SK-N-SH (cell line): Measurements from ENCODE around the gene OGFOD2.

GRCh38 chr12:122749923-122750425 lies 2.6 kb upstream of the DENR start:
- RRBS, result no CpG with 5 or more reads among the region's 10 CpGs
CAGE:
- cytosol, long polyA plus RNA, result no peak
- long polyA plus RNA, result no peak
- nucleus, long polyA plus RNA, result no peak

- RRBS, result no CpG with 5 or more reads among the region's 9 CpGs
CAGE:
- cytosol, long polyA plus RNA, result no peak
- long polyA plus RNA, result no peak
- nucleus, long polyA plus RNA, result no peak
Measured at GRCh38 chr12:122891428-122892238, 4.3 kb downstream of the VPS37B start.

GRCh38 chr12:122975006-122975434 lies at the start of gene OGFOD2:
OGFOD2 (plus strand) TSS chr12:122975244.
- RRBS, result no CpG with 5 or more reads among the region's 42 CpGs
CAGE:
- cytosol, long polyA plus RNA, result no peak
- long polyA plus RNA, result no peak
- nucleus, long polyA plus RNA, result no peak

- RRBS, result no CpG with 5 or more reads among the region's 18 CpGs
CAGE:
- cytosol, long polyA plus RNA, result no peak
- long polyA plus RNA, result no peak
- nucleus, long polyA plus RNA, result no peak
Measured at GRCh38 chr12:123041967-123043387, 62.0 kb downstream of the ARL6IP4 start.

DNA sequence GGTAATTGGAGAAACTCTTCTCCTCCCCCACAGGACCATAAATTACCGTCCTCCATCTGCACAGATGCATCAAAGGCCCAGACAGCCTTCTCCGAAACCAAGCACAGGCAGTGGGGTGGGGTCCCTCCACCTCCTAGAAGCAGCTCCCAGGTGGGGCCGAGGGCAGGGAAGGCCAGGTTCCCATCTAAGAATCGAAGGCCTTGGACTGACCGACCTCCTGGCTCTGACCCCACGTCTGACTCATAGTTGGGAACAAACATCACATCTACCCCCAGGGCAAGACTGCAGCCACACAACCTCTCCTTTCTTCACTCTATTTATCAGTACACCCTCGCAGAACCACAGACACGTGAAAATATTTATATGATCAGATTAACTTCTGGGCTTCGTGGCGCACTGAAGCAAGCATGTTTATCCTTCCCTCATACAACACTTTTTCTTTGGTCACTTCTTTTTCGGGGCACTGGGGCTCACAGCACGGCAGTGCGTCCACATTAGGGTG lies 56.2 kb downstream of the PITPNM2 start:
- RRBS, result no CpG with 5 or more reads among the region's 13 CpGs
CAGE:
- cytosol, long polyA plus RNA, result no peak
- long polyA plus RNA, result no peak
- nucleus, long polyA plus RNA, result no peak

GRCh38 chr12:123119874-123120406 lies 30.9 kb downstream of the PITPNM2 start:
- RRBS, result no CpG with 5 or more reads among the region's 10 CpGs
CAGE:
- cytosol, long polyA plus RNA, result no peak
- long polyA plus RNA, result no peak
- nucleus, long polyA plus RNA, result no peak

- RRBS, result no CpG with 5 or more reads among the region's 11 CpGs
CAGE:
- cytosol, long polyA plus RNA, result no peak
- long polyA plus RNA, result no peak
- nucleus, long polyA plus RNA, result no peak
Measured at GRCh38 chr12:123164914-123165947, 14.3 kb upstream of the PITPNM2 start.

DNA sequence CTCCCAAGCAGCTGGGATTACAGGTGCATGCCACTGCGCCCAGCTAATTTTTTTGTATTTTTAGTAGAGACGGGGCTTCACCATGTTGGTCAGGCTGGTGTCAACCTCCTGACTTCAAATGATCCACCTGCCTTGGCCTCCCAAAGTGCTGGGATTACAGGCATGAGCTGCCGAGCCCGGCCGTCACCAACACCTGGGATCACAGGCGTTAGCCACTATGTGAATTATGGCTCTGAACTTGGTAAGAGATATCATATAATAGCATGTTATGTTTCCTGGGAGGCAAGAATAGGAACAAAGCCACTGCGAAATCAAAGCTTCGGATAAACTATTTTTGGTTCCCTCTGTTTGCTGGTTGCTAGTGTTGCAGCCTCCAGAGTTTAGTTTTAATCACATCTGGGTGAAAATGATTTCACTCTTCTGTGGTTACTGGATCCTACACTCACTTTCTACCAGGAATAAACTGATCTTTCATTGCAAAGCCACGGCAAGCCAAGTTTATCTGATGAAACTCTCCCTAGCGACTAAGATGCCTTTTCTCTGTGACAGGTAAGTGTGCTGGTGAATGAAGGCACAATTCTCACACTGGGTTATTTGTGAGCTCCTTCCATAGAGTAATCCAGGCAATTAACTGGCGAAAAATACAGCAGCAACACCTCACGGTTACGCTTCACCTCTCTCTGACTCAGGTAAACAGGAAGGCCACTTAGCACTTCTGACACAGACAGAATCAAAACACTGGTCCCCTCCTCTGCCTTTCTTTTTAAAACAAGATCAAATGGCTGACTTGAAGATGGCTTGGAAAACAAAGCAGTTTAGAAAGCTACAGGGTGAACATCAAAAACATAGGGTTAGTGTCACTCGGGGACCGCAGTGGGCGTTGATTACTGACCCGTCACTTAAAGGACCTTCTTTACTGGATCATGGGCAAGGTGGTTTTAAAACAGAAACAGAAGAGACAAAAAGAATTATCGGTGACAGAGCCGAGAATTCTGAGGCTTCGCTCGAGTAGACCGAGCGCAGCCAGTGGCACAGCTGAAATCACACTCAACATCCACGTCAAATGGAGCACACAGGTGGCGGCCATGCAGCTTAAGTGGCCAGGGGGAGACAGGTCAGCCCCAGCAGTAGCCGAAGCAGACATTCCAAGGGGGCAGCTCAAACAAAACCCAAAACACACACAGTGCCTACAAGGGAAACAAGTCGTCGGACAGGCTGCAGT lies 16.9 kb downstream of the SNRNP35 start:
- RRBS, result no CpG with 5 or more reads among the region's 28 CpGs
CAGE:
- cytosol, long polyA plus RNA, result no peak
- long polyA plus RNA, result no peak
- nucleus, long polyA plus RNA, result no peak

DNA sequence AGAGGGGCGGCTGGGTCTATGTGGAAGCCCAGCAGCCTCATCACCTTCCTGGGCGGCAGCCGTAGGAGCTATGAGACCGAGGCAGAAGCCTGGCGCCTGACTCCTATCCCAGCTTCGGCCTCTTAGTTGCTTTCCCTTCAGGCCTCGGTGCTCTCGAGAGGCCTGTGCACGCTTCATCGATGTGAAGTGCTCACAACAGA lies 20.2 kb downstream of the RILPL1 start:
- RRBS, result no CpG with 5 or more reads among the region's 10 CpGs
CAGE:
- cytosol, long polyA plus RNA, result no peak
- long polyA plus RNA, result no peak
- nucleus, long polyA plus RNA, result no peak

DNA sequence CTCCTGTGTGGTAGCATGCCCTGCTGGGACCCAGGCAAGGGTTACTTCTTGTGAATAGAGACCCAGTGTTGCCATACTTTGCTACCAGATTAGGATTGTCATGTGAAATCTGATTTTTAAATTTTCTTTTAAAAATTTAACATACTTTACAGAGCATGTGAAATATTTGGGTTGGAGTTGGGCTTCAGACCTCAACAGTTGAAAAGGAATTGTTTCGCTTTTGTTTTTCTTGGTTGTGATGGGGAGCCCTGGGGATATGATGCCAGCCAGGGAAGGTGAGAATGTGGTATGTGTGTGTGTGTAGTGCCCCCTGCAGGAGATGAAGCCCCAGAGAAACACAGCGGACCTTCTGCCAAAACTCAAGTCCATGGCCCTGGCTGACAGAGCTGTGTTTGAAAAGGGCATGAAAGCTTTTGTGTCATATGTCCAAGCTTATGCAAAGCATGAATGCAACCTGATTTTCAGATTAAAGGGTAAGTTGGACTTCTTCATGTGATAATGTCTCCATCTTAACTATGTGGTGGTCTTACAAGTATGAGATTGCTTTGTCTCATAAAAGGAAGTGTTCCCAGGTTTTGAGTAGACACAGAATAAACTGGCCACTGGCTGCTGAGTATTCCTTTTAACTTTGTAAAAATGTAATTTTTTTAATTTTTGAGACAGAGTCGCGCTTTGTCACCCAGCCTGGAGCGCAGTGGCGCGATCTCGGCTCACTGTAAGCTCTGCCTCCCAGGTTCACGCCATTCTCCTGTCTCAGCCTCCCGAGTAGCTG lies 14.9 kb downstream of the EIF2B1 start:
- RRBS, result no CpG with 5 or more reads among the region's 10 CpGs
CAGE:
- cytosol, long polyA plus RNA, result no peak
- long polyA plus RNA, result no peak
- nucleus, long polyA plus RNA, result no peak

DNA sequence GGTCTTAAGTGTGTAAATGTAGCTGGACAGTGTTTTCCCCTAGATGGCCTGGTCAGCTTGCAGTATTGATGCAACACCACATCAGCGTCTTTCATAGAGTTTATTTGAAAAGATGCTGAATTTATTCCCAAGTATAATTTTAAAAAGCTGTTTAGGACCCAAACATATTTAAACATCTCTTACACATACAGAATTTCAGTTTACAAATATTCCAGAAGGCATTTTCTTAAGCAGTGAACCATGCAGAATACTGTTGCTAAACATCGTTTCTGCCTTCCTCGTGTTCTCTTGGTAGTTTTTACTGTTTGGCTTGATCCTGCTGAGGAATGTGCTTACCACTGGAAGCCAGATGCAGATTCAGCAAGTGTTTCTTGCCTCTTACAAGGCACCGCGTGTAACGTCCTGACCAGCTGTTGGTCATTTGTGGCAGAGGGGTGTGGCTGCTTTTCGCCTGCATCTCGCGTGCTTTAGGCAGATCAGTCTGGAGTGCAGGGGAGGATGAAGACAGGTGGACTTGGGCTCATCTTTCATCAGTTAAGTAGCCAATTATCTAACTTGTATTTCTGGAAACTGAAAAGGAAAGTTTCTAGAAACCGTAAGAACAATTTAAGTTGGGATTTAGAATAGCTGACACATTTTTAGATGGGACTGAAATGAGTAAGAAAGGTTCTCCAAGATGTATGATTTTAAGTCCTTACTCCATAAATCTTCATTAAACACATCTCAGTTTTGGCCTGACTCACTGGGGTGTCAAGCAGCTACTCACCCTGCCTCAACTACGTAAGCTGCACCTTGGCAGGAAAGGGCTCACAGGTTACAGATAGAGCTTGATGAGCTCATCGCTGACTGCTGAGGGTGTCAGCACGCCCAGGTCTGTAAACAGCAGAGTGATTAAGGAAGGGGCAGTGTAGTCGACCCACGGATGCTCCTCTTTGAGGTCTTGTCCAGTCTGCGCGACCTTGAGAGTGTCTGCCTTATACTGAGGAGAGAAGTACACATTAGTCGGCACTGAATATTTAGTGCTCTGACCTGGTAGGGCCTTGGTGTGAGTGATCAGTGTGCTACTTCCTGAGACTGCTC lies 12.2 kb downstream of the EIF2B1 start:
- RRBS, result no CpG with 5 or more reads among the region's 18 CpGs
CAGE:
- cytosol, long polyA plus RNA, result no peak
- long polyA plus RNA, result no peak
- nucleus, long polyA plus RNA, result no peak

GRCh38 chr12:123941770-123942107 lies 30.9 kb downstream of the CCDC92 start:
- RRBS, result no CpG with 5 or more reads among the region's 7 CpGs
CAGE:
- cytosol, long polyA plus RNA, result no peak
- long polyA plus RNA, result no peak
- nucleus, long polyA plus RNA, result no peak

GRCh38 chr12:123971461-123972156 lies 1.0 kb downstream of the CCDC92 start:
- RRBS, result 2% methylated on average over 13 of the region's 34 CpGs
CAGE:
- cytosol, long polyA plus RNA, result no peak
- long polyA plus RNA, result no peak
- nucleus, long polyA plus RNA, result no peak

GRCh38 chr12:124026778-124027099 lies 53.7 kb downstream of the ZNF664 start:
- RRBS, result no CpG with 5 or more reads among the region's 4 CpGs
CAGE:
- cytosol, long polyA plus RNA, result no peak
- long polyA plus RNA, result no peak
- nucleus, long polyA plus RNA, result no peak

GRCh38 chr12:124296248-124296727 lies 1.4 kb downstream of the RFLNA start:
- RRBS, result 63% methylated on average over 9 of the region's 20 CpGs
CAGE:
- cytosol, long polyA plus RNA, result no peak
- long polyA plus RNA, result no peak
- nucleus, long polyA plus RNA, result no peak

GRCh38 chr12:124320768-124321214 lies 25.9 kb downstream of the RFLNA start:
- RRBS, result no CpG with 5 or more reads among the region's 8 CpGs
CAGE:
- cytosol, long polyA plus RNA, result no peak
- long polyA plus RNA, result no peak
- nucleus, long polyA plus RNA, result no peak

GRCh38 chr12:124336981-124337381 lies 42.1 kb downstream of the RFLNA start:
- RRBS, result 99% methylated on average over 4 of the region's 17 CpGs
CAGE:
- cytosol, long polyA plus RNA, result no peak
- long polyA plus RNA, result no peak
- nucleus, long polyA plus RNA, result no peak

- RRBS, result no CpG with 5 or more reads among the region's 27 CpGs
CAGE:
- cytosol, long polyA plus RNA, result no peak
- long polyA plus RNA, result no peak
- nucleus, long polyA plus RNA, result no peak
Measured at GRCh38 chr12:124359896-124360473, 65.1 kb downstream of the RFLNA start.

GRCh38 chr12:124416535-124417404 lies 121.9 kb downstream of the RFLNA start:
- RRBS, result 93% methylated on average over 6 of the region's 57 CpGs
CAGE:
- cytosol, long polyA plus RNA, result no peak
- long polyA plus RNA, result no peak
- nucleus, long polyA plus RNA, result no peak

DNA sequence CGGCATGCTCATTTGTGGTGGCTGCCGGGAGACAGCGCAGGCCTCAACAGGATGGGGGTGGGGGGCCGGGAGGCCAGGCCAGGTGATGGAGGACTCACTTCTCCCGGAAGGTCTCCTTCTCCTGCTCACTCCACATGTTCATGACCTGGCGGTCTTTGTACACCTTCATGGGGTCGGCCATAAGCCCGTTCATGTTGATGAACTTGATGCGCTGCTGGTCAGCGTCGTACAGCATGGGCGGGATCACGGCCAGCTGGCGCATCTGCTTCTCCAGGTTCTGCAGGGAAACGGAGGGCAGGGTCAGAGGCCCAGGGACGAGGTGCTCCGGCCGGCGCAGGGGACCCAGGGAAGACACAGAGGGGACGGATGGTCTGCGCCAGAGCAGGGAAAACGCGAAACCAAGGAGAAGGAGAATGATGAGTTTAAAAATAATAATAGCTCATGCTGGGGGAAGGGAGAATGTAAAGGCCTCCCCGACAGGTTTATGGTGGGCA lies 131.7 kb downstream of the RFLNA start:
- RRBS, result 97% methylated on average over 4 of the region's 24 CpGs
CAGE:
- cytosol, long polyA plus RNA, result no peak
- long polyA plus RNA, result no peak
- nucleus, long polyA plus RNA, result no peak